ENCODE data around the genes NOC2L, C1orf159 and ACAP3.

DNA sequence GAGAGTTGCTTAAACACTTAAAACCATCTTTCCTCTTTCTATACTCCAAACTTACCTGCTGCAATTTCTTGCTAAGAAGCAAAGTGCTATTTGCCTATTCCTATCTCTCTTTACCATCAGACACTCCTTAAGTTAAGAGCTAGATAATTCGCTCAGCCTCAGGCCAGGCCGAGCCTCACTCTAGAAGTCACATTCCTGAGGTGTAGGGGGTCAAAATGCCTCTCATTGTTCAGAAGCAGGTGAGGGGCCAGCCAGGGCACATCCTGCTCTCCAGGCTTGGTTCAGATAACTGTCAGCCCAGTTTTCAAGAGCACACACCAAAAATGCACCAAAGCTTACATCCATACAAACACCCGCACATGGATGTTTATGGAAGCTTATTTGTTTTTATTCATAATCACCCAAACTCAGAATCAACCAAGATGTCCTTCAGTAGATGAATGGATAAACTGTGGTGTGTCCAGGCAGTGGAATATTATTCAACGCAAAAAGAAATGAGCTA, 78.0 kb upstream of the SAMD11 start:
- PRO-cap: no peak
- RAMPAGE, long total RNA: no peak

GRCh38 chr1:940064-940677, 16.4 kb downstream of the SAMD11 start:
- PRO-cap: no peak
- RAMPAGE, long total RNA: no peak

DNA sequence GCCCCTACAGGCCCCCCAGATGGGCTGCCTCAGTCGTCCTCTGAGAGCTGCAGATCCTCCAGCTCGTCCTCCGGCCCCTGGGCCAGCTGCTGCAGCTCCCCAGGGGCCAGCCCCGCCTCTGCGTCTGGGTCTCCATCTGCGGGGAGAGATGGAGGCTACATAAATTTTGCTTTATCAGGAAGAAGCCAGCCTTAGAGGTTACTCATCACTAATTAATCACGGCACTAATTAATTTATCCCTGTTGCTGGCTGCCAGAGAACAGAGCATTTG, 14.5 kb downstream of the NOC2L start:
- PRO-cap: no peak
- RAMPAGE, long total RNA: no peak

GRCh38 chr1:958740-959601, at the start of gene NOC2L:
Gene NOC2L, minus strand, starts transcription at chr1:959256.
- PRO-cap: unidirectional peak, minus-strand start at chr1:959192; unidirectional peak, minus-strand start at chr1:959251
- RAMPAGE, long total RNA: start-site peak on the minus strand at chr1:959246-959258, 74 and 61 reads in 2 replicates

DNA sequence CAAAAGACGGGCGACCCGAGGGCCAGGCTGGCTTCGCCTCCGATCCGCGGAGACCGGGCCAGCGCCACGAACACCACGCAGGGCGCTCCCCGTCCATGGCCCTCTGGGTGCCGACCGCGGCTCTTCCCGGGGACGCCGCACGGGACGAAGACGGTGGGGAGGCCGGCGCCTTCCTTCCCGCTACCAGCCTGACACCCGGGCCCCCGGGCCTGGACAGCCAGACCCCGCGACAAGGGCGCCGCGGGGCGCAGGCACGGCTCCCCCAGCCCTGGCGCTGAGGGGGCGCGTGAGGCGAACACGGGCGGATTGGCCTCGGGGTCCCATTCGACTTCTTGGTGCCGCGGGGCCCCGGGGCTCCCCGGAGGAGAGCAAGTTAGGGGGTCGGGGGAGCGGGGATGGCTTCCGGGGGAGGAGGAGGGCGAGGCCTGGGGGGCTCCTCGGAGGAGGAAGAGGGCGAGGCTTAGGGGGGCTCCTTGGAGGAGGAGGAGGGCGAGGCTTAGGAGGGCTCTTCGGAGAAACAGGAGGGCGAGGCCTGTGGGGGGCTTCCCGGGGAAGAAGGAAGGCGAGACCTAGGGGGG, 601 bp upstream of the KLHL17 start:
- PRO-cap: no peak
- RAMPAGE, long total RNA: no peak

DNA sequence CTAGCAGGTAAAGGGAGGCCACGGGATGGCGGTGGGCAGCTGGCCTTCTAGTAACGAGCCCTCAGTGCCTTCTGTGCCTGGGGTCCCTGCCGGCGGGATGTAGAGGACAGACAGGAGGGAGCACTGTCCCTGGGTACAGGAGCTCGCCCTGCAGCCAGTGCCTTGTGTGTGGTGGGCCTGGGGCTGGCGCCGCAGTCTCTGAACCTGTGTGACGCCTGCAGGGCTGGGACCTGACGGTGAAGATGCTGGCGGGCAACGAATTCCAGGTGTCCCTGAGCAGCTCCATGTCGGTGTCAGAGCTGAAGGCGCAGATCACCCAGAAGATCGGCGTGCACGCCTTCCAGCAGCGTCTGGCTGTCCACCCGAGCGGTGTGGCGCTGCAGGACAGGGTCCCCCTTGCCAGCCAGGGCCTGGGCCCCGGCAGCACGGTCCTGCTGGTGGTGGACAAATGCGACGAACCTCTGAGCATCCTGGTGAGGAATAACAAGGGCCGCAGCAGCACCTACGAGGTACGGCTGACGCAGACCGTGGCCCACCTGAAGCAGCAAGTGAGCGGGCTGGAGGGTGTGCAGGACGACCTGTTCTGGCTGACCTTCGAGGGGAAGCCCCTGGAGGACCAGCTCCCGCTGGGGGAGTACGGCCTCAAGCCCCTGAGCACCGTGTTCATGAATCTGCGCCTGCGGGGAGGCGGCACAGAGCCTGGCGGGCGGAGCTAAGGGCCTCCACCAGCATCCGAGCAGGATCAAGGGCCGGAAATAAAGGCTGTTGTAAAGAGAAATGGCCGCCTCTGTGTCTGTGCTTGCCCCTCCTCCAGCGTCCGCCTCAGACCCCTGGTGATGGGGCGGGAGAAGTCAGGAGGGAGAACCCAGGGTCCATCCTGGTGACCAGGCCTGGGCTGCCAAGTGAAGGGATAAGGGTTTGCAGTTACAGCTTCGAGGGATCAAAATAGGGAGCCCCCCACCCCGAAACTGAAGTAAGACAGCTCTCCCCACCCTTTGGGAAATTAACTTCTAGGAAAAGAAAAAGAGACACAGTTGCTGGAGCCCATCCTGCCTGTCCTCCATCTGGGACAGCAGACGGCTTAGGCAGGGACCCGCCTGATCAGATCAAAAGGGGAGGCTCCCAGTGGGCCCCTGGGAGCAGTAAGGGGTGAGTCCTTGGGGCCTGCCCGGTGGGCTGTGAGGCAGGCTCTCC, 863 bp downstream of the ISG15 start:
- PRO-cap: no peak
- RAMPAGE, long total RNA: no peak

- PRO-cap: no peak
- RAMPAGE, long total RNA: start-site peak on the minus strand at chr1:1116092-1116107, 6 and 9 reads in 2 replicates
These were observed at the start of gene C1orf159 for GRCh38 chr1:1115616-1116843. Gene C1orf159, minus strand, starts transcription at chr1:1116089.

DNA sequence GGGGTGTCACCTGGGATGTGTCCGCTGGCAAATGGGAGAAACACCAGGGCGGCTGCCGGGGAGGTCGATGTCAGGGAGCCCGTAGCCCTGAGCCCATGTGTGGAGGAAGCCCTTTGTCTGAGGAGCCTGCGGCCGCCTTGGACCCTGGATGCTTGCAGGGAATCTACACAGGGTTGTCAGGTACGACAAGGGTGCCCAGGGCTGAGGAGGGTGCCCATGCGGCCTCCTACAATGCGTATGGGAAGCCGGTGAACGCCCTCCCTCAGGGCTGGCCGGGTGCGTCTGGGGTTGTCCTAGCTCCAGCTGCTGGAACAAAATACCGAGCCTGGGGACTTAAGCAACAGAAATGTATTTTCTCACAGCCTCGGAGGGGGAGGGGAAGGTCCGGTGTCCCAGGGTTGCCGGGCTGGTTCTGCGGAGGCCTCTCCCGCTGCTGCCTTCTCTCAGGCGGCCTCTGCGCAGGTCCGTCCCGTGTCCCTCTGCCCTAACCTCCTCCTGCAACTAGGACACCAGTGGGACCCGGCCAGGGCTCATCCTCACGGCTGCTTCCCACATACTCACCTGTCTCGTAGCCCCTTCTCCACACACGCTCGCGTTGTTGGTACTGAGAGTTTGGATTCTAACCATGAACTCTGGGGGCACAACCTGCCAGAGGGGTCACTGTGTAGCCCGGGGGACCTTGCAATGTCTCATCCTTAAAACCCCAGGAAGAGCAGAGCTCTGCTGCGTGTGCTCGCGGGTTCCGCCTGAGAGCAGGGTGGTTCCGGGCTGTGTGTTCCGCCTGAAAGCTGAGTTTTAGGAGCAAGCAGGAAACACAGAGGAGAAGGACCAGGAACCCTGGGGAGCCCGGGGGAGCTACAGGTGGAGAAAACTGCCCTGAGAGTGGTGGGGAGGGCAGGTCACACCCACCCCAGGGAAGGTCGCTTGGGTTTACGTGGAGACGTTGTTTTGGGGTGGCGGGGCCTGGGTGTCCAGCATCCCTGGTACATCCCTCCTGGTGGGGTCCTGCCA, 16.8 kb upstream of the C1orf159 start:
- PRO-cap: no peak
- RAMPAGE, long total RNA: no peak

GRCh38 chr1:1136274-1136911, 20.5 kb upstream of the C1orf159 start:
- PRO-cap: no peak
- RAMPAGE, long total RNA: no peak

GRCh38 chr1:1144005-1145065, 28.4 kb upstream of the C1orf159 start:
- PRO-cap: no peak
- RAMPAGE, long total RNA: no peak

DNA sequence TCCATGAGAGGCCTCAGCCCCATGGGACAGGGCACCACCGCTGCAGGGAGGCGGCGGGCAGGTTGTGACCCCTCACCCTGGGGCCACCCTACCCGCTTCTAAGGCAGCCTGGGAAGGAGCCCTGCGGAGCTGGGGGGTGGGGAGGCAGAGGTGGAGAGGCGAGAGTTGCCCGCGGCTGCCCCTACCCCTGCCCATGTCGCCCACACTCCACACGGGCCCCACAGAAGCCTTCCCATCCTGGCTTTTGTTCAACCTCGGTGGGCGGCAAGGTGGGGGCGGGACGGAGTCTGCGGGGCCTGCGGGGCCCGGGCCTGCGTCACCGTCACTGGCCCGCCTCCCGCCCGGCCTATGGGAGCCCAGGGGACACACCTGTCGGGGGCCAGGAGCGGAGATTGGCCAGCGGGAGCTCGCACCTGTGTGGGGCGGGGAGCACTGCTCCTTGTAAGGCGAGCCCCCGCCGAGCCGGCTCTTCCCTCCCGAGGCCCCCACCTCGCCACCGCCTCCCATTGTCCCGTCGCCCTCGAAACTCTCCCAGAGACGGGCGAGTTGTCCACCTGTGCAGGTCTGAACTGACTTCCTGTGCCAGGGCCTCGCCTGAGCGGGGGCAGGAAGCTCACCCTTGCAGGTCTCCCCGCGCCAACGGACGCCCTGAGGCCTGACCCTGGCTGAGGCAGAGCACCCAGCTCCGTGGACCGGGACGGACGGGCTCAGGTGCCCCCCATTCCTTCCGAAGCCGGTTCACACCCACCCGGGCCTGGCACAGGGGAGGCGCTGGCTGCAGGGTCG, 11.1 kb upstream of the TTLL10 start:
- PRO-cap: no peak
- RAMPAGE, long total RNA: no peak

DNA sequence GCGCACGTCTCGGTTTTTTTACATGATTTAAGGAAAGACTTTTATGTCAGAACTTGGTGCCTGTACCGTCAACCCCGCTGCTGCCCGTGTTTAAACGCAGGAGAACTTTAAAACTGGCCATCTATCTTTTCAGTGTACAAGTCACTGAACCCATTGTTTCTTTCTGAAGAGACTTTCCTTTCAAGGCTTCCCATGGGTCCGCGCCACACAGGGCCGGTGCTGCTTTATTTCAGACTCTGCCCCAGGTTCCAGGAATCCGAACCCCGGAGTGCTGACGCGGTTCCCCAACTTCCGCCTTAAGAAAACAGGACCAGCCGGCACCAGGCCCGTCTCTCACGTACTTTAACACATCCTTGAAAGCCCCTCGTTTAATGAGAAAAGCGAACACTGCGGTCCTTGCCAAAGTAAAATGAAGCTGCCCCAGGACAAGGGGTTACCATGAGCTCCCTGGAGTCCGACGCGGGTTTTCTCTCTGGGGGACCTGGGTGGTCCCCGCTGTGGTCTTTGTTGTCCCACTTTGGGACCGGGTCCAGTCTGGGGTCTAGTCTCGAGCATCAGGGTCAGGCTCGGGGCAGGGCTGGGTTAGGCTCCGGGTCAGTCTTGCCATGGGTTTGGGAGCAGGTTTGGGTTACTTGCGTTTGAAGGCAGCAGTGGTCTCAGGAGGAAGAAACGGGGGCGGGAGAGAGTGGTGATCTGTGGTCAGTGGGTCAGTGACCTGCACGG, 1.9 kb downstream of the B3GALT6 start:
- PRO-cap: no peak
- RAMPAGE, long total RNA: no peak

- PRO-cap: no peak
- RAMPAGE, long total RNA: no peak
These were observed 438 bp downstream of the UBE2J2 start for GRCh38 chr1:1273236-1273596.

- PRO-cap: no peak
- RAMPAGE, long total RNA: no peak
These were observed 1.4 kb downstream of the SCNN1D start for GRCh38 chr1:1281356-1282396.

- PRO-cap: no peak
- RAMPAGE, long total RNA: no peak
These were observed 11.7 kb downstream of the SCNN1D start for GRCh38 chr1:1291785-1292397.

DNA sequence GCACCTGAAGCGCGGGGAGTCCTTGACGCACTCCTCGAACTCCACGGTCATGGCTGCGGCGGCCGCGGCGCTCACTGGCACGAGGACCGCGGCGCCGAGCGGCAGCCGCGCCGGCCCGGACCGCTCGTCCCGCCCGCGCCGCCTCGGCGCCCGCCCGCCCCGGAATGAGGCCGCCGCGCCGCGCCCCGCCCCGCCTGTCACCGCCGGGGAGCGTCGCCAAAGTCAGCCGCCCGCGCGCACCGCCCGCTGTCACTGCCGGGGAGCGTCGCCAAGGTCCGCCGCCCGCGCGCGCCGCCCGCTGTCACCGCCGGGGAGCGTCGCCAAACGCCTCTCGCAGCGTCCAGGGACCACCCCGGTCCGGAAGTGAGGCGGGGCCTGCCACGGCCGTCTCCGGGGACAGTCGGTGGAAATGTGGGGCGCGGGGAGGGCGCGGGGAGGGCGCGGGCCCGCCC, at the start of gene ACAP3:
TSS of gene ACAP3 (minus strand) at position 166 of the 452 bp plus-strand sequence.
- PRO-cap: bidirectional peak, plus-strand start at position 397 of the sequence, minus-strand start at position 166 of the sequence
- RAMPAGE, long total RNA: no peak

DNA sequence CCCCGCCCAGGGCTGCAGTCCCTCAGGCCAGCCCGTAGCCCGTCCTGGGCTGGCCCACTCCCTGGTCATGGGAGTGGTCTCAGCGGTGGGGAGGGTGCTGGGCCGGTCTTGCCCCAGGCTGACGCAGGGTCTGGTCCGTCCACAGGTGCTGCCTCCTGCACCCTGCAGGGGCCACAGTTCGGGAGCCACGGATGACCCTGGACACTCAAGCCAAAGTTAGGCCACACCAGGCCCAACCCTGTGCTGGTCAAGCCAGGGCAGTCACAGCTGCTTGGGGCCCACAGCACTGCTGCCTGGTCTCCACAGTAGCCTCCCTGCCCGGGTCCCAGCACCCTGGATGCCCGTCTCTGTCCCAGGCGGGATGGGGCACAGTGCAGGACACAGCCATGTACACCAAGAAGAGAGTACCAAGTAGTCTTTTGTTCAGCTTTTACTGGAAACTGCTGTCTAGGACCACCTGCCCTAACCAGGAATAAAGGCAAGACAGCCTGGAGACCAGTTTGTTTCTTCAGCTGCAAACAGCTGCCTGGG, 2.9 kb downstream of the PUSL1 start:
- PRO-cap: no peak
- RAMPAGE, long total RNA: no peak

DNA sequence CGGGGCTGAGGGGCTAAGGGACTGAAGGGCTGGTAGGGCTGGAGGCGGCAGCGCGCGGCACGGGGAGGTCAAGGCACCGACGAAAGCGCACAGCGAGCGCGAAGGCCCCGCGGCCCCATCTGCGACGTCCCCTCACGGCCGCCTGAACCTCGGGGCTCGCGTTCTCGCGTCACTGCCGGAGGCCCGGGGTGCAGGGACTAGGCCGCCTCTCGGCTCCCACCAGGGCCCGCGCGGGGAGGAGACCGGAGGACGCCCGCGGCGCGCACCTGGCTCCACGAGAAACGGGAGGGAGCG, 294 bp downstream of the INTS11 start:
- PRO-cap: no peak
- RAMPAGE, long total RNA: no peak

- PRO-cap: no peak
- RAMPAGE, long total RNA: no peak
These were observed 2.7 kb downstream of the TAS1R3 start for GRCh38 chr1:1333583-1334364.

- PRO-cap: no peak
- RAMPAGE, long total RNA: no peak
These were observed 4.4 kb upstream of the DVL1 start for GRCh38 chr1:1353454-1354140.

Measured in Karpas-422 (cell line).